Measurements from ENCODE around the gene SNX9.

- PRO-cap = no peak
- RRBS, 2 experiments = no CpG with 5 or more reads among the region's 5 CpGs
Measured at GRCh38 chr6:156279899-156280570, 497.1 kb upstream of the ARID1B start.

GRCh38 chr6:156396565-156397665, 380.3 kb upstream of the ARID1B start:
- PRO-cap = no peak
- RRBS, 2 experiments = 79 to 94% methylated on average over 1 to 2 of the region's 51 CpGs

DNA sequence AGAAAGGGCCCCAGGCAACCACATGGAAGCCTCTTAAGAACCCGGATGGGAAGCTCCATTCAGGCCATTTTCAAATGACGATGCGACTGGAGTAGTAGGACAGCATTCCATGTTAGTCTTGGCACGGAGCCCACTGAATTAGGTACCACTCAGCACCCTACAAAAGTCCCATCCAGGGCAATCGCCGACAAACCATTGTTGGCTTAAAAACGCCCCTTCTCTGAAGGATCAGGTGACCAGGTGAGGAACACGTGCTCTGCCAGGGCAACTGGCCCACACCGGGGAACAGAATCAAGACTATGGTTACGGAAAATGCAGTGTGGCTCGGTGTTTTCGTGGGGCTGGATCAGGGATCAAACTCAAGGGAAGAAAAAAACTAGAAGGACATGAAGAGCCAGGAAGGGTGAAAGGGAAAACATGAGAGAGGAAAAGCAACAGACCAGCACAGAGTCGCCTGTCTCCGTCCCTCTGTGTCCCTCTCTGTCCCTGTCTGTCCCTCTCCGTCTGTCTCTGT, 177.8 kb upstream of the ARID1B start:
- PRO-cap = no peak
- RRBS, 2 experiments = no CpG with 5 or more reads among the region's 15 CpGs

DNA sequence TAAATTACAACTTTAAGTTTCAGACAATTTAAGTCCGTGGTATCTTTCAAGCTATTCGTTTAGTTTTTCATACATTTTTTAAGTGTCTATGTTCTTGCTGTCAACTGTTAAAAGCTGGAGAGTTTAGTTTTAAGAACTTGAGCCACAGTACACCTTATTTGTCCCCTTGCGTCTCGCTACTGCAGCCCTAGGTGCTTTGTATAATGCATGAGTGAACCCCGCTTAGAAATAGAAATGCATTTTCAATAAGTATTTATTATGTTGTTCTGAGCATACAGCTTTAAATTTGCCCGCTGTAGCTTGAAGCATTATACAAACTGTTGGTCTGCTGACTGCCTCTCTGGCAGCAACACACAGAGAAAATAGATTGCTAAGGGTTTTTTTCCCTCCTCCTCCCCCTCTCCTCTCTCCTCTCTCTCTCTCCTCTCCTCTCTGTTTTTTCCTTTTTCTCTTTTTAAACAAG, 91.0 kb upstream of the ARID1B start:
- PRO-cap = unidirectional peak, plus-strand start at position 311 of the sequence
- RRBS, 2 experiments = no CpG with 5 or more reads among the region's 6 CpGs

GRCh38 chr6:156794824-156795460, 17.8 kb downstream of the ARID1B start:
- PRO-cap = no peak
- RRBS, 2 experiments = no CpG with 5 or more reads among the region's 12 CpGs

GRCh38 chr6:156955664-156956301, 178.6 kb downstream of the ARID1B start:
- PRO-cap = no peak
- RRBS, 2 experiments = no CpG with 5 or more reads among the region's 6 CpGs

DNA sequence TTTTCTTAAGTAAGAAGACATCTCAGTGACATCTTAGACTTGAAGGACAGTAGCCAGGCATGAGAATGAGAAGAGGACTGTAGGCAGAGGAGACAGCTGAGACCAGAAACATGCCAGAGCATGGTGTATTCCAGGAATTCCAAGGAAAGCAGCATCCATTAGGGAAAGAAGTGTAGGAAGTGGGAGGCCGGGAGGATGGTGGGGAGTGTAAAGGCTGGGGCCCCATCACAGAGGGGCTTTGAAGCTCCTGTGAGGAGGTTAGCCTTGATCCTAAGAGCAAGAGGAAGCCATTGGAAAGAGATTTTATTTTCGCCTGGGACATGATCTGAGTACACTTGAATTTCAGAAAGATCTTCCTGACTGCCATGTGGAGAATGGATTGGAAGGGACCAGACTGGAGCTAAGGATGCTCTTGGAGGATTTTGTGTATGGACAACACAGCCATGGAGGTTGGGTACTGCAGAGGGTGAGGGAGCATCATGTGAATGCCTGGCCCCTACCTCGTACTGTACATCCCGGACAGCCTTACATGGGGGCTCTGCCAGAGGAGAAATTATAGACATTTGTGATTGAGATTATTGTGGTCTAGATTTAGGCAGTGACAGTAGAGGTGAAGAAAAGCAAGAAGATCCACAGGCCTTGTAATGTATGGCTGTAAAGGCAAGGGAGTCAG, 225.8 kb downstream of the ARID1B start:
- PRO-cap = no peak
- RRBS, 2 experiments = no CpG with 5 or more reads among the region's 4 CpGs

- PRO-cap = no peak
- RRBS, 2 experiments = no CpG with 5 or more reads among the region's 5 CpGs
Measured at GRCh38 chr6:157292421-157293158, 30.7 kb downstream of the TMEM242 start.

DNA sequence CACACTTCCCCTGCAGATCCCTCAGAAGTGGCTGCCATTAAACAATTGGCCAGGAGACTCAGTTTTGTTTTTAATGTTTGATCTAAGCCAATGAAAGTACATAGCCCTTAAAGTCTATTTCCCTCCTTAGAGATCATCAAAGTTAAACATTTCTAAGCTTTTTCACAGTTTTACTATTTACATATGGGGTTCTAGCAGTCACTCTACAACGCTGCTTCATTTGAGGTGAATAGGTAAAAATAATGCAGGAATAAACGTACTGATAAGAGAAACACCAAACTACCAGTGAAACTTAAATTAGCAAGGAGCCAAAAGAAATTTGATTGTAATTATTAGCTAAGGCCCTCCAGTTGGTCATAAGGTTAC, 15.3 kb downstream of the TMEM242 start:
- PRO-cap = no peak
- RRBS, 2 experiments = no CpG with 5 or more reads among the region's 2 CpGs

DNA sequence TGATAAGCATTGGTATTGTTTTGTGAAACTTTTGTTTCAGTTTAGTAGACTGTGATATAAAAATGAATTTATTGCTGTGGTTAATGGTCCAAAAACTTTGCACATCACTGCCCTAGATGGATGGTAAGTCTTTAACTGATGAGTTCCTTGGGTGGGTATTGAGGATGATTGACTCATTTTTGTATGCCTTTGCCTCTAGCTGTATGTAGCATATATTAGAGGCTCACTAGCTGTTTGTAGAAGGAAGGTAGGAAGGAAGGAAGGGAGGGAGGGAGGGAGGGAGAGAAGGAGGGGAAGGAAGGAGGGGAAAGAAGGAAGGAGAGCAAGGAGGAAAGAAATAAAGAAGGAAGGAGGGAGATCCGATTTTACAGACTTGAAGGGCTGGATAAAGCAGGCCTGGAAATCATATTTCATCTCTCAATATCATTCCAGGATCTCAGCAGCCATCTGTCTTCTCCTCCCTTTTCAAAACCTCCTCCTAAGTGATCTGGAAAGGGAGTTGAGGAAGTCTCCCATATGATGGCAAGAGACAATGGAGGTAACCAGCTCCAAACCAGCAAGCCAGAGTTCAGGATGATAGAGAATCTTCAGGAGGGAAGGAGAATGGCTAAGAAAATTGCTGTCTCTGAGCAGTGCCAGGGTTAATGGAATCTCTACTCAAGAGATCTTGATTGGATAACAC, 48.5 kb downstream of the ZDHHC14 start:
- PRO-cap = no peak
- RRBS, 2 experiments = no CpG with 5 or more reads among the region's 1 CpG

GRCh38 chr6:157632798-157633330, 190.2 kb upstream of the SNX9 start:
- PRO-cap = no peak
- RRBS, 2 experiments = no CpG with 5 or more reads among the region's 8 CpGs

- PRO-cap = no peak
- RRBS, 2 experiments = no CpG with 5 or more reads among the region's 4 CpGs
Measured at GRCh38 chr6:157725541-157725740, 97.6 kb upstream of the SNX9 start.

GRCh38 chr6:157822293-157823545, at the start of gene SNX9:
SNX9 (plus strand) TSS chr6:157823246.
- PRO-cap = bidirectional peak, plus-strand start at chr6:157823222, minus-strand start at chr6:157823146; bidirectional peak, plus-strand start at chr6:157823603, minus-strand start at chr6:157823359
- RRBS, 2 experiments = 6 to 13% methylated on average over 89 to 102 of the region's 146 CpGs

GRCh38 chr6:157831981-157832507, 9.0 kb downstream of the SNX9 start:
- PRO-cap = no peak
- RRBS, 2 experiments = no CpG with 5 or more reads among the region's 2 CpGs

DNA sequence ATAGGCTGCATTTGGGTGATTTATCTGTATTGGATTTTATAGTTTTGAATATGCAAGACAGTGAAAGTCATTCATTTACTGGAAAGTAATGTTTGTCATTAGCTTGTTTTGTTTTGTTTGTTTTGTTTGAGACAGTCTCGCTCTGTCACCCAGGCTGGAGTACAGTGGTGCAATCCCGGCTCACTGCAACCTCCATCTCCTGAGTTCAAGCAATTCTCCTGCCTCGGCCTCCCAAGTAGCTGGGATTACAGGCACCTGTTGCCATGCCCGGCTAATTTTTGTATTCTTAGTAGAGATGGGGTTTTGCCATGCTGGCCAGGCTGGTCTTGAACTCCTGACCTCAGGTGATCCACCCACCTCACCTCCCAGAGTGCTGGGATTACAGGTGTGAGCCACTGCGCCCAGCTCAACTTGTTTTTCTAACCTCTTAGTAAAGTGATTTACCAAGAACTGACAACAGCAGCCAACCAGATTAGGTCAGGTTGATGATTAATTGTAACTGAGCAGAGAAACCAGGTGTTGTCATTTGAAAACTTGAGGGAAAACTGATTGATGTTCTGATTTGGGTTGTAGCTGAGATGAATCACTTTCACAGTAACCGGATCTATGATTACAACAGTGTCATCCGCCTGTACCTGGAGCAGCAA, 41.2 kb upstream of the SYNJ2 start:
- PRO-cap = no peak
- RRBS, 2 experiments = no CpG with 5 or more reads among the region's 7 CpGs

- PRO-cap = no peak
- RRBS, 2 experiments = no CpG with 5 or more reads among the region's 12 CpGs
Measured at GRCh38 chr6:158037643-158038089, 56.0 kb downstream of the SYNJ2 start.

DNA sequence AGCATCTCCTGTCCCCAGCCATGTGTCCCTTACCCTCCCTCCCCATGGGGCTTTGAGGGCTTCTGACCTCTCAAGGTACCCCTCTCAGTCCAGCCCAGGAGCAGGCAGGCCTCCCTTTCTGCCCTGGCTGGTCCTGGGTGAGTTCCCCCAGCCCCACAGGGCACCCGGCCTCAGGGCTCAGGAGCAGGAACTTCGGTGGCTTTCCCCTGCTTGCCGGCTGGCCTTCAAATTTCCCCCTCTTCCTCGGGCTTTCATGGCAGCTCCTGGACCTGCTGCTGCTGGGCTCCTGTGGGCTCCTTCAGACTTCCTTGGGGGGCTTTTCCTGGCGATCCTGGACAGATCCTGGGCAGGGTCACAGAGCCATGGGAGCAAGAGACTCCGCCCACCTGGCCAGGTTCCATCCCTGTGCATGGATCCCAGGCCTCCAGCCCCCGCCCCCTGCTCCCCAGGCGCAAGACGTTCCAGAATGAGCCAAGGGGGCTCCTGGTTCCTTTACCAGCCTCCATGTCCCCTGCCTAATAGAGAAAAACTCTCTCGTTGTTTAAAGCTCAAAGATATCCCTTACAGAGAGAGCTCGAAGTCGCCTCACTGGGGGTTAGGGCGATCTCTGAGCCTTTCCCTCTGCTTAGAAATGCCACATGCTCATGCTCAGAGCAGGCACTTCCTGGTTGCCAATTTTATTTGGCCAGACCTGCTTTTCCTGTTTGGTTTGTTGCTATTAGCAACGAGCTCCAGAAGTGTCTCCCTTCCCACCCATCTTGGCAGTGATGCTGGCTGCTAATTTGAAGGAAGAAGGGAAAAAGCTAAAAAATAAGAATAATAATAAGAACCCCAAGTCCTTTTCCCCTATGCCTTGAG, 78.5 kb downstream of the SYNJ2 start:
- PRO-cap = no peak
- RRBS, 2 experiments = 84 to 92% methylated on average over 3 of the region's 14 CpGs

GRCh38 chr6:158069603-158070550, 88.2 kb downstream of the SYNJ2 start:
- PRO-cap = no peak
- RRBS, 2 experiments = no CpG with 5 or more reads among the region's 17 CpGs

GRCh38 chr6:158077865-158078451, 90.1 kb downstream of the SERAC1 start:
- PRO-cap = no peak
- RRBS, 2 experiments = no CpG with 5 or more reads among the region's 18 CpGs

- PRO-cap = no peak
- RRBS, 2 experiments = no CpG with 5 or more reads among the region's 12 CpGs
Measured at GRCh38 chr6:158096386-158097062, 71.5 kb downstream of the SERAC1 start.

Data from HEK293 (cell line).